ENCODE results near the genes KLRD1, MAGOHB, STYK1, TAS2R10, PRR4, TAS2R20, TAS2R19 and TAS2R30.

DNA sequence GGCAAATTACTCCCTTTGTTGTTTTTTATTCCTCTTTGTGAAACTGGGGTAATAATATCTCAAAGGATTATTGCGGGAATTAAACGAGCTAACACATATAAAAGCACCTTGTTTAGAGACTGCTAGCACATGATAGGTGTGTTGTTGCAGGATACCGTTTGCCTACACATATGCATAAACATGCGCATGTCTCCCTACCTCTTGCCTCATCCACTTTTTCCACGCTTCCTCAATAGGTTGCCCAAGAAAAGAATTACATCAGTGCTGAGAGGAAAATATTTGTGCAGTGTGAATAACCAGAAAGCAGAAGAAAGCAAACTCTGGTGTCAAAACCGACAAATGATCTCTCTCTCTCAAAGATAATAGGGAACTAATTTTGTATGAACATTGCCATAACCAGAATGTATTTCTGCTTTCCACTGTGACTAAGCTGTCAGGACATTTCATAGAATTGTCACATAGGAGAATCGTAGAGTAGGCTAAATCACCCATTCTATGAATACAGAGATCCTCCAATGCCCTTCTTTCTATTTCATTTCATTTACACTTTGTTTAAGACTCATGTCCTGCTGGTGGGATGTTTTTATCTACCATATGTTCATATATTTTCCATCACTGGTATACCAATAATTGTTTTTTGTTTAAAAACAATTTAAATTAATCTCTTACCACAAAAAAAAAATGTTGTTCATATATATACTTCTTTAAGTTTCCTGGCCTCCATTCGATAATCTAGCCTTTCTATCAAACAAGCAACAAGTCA is 1.2 kb downstream of the CLEC7A start:
- RRBS: no CpG with 5 or more reads among the region's 8 CpGs

GRCh38 chr12:10130963-10131595 is 1.1 kb upstream of the CLEC7A start:
- RRBS: no CpG with 5 or more reads among the region's 2 CpGs

GRCh38 chr12:10223125-10223862 is 10.6 kb downstream of the GABARAPL1 start:
- RRBS: no CpG with 5 or more reads among the region's 7 CpGs

DNA sequence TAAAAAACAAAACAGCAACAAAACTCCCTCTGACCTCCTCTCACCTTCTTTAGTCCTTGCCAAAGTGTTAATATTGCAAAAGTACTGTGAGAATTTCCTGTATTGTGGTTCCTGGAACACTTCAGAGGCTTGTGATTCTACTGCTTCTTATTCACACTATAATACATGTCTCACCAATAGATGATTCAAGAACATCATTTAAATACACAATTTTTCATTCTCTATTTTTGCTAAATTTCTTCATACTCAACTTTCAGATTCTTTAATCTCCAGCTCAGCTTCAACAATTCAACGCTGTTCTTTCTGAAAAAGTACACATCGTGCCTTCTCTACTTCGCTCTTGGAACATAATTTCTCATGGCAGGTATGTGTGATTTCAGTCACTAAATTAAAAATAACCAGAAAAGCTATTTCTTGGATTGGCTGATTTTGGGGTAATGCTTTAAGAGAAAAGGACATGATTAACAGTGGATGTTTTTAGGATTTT is at the start of gene KLRD1:
Gene KLRD1, plus strand, starts transcription at position 150 of the 487 bp plus-strand sequence.
- RRBS: no CpG with 5 or more reads among the region's 3 CpGs

DNA sequence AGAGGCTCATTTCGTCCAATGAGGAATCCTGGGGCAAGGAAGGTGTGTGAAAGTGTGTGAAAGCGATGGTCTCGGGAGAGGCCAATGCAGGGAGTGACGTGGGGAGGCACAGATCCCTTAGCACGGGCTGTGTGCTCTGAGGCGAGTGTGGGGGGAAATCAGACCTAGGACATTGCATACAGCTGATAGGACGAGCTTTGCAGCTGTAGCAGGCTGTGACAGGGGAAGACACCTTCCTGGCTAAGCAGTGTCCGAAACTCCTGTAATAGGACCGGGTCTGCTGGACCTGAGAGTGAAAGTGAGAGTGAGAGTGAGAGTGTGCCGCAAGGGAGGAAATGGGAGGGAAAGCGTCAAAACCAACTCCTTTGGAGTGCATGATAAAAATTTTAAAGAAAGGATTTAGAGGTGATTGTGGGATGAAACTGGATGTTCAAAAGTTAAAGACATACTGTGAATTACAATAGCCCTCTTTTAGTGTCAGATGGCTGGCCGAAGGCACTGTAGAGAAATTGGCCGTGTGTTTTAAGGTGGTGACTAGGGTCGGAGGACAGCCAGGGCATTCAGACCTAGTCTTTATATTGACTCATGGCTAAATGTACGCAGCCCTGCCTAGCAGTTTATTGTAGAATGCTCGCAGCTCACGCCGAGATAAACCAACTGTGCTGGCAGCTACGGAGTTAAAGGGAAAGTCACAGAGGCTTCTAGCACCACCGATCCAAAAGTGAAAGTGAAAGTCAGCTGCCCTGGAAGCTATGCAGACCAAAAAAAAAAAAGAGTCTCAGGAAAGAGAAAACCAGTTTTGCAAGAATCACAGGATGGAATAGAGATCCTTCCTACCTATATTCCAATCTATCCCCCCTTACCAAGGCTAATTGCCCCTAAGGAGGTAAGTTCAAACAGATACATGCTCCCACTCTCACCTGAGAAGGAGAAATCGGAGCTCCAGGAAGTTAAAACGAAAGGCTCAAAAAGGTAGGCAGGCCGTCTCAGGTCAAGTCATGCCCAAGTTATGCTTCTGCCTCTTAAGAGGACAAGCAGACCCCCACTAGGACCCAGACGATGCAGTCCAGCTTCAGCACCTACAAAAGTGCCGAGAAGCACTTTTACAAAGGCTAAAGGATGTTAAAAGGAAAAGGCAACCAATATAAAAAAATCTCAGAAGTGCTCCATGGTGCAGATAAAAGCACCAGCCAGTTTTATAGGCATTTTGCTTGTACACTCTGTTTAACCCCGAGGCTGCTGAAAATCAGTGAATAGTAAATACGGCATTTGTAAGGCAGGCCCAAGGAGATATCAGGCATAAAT is 25.0 kb downstream of the KLRK1 start:
- RRBS: no CpG with 5 or more reads among the region's 27 CpGs

DNA sequence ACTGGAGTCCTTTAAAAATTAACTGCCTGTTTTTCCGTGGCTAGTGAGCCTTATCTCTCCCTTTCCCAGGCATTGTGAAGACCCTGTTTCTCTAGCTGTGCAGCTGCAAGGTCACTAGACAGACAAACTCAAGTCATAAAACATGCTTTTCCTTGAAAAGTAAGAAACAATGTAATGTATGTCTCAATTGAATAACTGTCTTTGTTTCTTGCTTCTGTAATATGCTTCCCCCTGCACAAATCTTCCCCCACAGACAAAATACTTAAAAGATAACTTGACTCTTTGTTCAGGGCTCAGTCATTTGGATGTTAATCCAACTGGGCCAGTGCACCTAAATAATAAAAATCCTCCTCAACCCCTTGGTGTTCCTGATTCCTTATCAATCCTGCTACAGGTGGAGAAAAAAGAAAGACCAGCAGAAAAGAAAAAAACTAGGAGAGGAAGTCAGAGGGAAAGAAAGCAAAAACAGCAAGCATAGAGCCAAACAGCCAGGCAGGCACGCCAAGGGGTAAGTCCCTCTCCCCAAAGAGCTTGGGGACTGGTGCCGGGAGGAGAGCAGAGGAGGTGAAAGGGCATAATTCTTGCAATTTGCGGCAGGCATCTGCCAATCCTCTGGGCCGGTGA is 21.7 kb downstream of the KLRK1 start:
- RRBS: no CpG with 5 or more reads among the region's 5 CpGs

DNA sequence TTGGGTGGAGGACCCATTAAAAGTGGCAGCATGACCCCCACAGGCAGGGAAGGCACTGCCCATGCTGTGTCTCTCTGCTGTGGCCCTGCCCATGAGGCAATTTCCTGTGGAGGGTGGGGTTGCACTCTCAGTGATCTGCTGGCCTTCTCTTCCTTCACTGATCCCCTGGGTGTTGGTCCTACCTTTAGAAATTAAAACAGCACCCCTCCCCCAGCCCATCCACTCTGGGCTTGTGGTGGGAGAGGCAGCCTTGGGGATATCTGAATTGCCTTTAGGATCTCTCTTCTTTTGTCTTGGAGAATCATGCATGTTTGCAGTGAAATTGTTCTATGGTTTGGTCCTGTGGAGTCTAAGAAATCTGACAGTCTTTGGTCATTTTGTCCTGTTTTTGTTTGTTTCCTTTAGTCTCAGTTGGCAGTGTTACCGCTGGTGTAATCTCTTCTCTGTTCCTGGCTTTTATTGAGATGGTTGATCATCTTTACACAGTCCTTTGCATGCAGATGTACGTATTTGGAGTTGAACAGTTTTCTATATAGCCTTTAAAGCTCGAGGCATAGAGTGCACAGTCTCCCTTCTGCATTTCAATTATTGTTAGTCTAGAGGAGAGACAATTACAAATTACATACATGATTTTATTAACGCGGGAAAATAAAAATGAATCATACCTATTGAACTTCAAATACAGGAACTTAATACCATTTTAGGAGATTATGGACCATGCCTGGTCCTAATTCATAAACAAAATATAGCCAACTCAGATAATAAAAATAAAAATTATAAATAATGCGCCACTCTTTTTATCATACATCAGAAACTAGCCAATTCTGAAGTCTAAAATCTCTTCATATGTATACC is 17.0 kb downstream of the KLRK1 start:
- RRBS: no CpG with 5 or more reads among the region's 6 CpGs

- RRBS: no CpG with 5 or more reads among the region's 3 CpGs
These were observed 53.5 kb downstream of the EIF2S3B start for GRCh38 chr12:10559044-10559665.

GRCh38 chr12:10612579-10613798 is at the start of gene MAGOHB:
TSS of gene MAGOHB (minus strand) at chr12:10613609.
- RRBS: 1% methylated on average over 8 of the region's 50 CpGs

DNA sequence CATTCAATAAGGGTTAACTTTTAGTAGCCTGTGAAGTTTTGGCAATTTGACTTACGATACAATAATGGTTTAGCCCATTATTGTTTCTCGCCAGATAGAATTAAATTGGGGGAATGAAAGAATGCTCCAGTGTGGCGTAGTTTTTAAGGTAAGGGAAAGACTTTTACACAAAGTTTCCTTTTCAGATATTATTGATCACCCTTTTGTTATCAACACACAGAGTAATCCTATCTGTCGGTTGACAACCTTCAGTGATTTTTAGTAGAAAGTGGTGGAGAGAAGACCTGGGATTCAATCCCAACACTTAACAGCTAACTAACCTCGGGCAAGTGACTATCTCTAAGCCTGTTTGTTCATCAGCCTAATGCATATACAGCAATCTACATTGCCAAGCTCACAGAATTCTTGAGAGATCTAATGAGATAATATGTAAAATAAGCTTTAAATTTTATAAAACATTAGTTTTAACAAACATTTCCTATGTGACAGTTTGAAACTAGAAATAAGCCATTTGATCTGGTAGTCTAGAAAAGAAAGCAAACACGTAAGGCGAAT is 845 bp upstream of the MAGOHB start:
- RRBS: no CpG with 5 or more reads among the region's 7 CpGs

DNA sequence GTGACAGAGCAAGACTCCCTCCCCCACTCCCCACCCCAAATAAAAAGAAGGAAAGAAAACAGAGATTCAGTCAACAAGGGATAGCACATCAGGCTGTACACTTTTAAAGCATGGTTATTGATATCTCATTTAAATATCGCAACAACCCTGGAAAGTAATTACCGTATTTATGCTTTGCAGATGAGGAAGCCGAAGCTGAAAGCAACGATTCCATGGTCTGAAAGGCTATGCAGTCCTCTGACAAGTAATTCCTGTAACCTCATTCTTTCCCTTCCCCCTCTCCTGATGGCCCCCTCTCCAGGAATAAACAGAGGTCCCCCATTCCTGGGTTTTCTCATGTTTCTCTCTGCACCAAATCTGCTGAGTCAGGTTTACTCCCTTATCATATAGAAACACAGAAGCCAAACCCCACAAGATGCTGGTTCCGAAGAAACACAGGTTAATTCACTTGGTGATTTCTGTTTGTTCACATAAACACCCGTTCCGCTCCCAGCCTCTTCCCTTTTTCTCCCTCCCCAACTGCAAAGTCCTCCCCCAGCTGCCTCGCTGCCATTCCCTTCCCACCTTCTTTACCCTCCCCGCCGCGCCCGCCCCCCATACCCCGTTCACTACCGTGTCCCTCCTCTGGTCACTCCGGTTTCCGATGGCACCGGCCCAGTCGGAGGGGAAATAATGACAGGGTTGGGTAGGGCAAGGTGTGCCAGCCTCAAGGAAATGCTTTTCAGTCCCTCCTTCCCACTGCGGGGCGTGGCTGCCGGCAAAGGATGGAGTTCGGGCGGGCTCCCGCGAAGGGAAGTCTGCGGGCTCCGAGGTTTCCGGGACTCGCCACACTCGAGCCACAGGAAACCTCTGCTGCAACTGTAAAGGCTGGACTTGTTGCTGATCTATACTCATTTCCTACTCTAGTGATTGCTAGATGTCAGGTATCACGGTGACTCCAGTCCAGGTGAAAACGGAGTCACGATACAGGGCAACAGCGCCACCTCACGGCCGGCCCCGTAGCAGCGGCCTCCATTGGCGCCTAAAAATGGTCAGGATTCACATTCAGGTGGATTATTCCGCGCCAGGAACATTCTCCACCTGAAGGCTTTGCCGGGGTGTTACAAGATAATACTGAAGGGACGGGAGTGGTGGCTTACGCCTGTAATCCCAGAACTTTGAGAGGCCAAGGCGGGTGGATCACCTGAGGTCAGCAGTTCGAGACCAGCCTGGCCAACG is at the start of gene STYK1:
Gene STYK1, minus strand, starts transcription at position 699 of the 1,218 bp plus-strand sequence.
- RRBS: 1% methylated on average over 8 of the region's 47 CpGs

DNA sequence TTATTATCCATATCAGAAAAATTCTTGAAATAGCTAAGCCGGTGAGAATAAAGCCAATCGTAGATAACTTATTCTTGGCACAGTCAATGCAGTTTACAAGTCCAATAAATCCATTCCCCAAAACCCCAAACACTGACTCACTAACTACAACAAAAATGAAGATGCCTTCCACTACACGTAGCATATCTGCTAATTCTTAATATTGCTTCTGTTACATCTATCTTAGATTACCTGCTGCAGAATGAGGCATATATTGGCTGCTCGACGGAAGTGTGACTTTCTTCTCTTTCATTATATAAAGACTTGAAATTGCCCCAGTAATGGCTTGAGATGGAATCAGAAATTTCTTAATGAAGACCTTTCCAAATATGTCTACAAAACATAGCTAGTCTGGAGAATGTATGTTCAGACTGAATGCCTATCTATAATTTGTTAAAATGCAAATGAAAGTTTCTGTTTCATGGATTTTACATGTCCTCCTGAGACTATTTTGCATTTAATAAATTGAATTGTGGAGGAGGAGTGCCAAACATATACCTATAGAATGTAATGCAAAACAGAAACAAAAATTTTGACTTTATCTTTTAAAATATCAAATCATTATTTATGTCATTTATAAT is at the start of gene TAS2R10:
Gene TAS2R10, minus strand, starts transcription at position 273 of the 620 bp plus-strand sequence.
- RRBS: 20% methylated on average over 1 of the region's 5 CpGs

- RRBS: no CpG with 5 or more reads among the region's 3 CpGs
These were observed at the start of gene PRR4 for GRCh38 chr12:10849141-10849730. TSS of gene PRR4 (minus strand) at chr12:10849475.

- RRBS: no CpG with 5 or more reads among the region's 1 CpG
These were observed 4.2 kb upstream of the PRH2 start for GRCh38 chr12:10924819-10925341.

DNA sequence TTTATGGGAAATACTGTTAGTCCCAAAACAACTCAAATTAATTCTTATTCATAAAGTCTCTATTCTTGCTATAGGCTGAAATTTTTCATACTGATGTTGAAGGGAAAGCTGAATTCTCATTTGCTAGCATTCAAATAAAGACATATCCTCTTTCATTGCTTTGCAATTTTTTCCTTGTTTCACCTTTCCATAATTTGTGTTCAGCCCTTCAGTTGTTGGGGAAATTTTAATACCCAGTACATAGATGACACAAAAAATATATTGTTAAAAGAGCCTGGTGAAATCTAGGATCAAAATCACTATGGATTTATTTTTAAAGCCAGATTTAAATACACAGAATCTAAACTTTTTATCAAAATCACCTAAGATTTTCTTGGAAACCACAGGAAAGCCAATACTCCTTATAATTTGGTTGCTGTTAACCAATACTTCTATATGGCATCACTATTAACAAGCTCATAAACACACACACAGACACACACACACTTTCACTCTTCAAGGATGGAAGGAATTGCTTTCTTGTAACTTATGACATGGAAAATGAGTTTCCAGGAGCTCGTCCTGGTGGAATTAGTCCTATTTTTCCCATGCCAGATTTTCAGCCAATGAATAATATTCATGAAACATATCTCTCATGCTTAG is at the start of gene TAS2R20:
Gene TAS2R20, minus strand, starts transcription at position 237 of the 642 bp plus-strand sequence.
- RRBS: no CpG with 5 or more reads among the region's 1 CpG

- RRBS: no CpG with 5 or more reads among the region's 2 CpGs
These were observed 2.9 kb upstream of the TAS2R20 start for GRCh38 chr12:11001004-11001464.

DNA sequence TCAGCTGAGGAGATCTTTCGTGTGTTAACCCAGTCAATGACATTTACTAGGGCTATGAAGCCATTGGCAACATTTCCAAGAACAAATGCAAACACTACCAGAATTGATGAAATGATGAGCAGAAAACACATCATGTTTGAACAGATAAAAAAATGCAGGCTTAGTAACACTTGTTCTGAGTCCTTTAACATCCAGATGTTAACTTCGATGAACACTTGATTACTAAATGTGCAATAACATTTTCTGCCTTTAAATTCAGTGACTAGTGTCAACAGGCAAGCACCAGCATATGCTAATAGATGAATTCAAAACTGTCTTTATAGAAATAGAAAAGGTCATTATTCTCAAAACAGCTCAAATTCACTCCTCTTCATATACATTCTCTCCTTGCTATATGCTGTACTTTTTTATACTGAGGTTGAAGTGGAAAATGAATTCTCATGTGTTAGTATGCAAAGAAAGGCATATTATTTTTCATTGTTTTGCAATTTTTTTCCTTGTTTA is at the start of gene TAS2R19:
Gene TAS2R19, minus strand, starts transcription at position 183 of the 504 bp plus-strand sequence.
- RRBS: no CpG with 5 or more reads among the region's 2 CpGs

DNA sequence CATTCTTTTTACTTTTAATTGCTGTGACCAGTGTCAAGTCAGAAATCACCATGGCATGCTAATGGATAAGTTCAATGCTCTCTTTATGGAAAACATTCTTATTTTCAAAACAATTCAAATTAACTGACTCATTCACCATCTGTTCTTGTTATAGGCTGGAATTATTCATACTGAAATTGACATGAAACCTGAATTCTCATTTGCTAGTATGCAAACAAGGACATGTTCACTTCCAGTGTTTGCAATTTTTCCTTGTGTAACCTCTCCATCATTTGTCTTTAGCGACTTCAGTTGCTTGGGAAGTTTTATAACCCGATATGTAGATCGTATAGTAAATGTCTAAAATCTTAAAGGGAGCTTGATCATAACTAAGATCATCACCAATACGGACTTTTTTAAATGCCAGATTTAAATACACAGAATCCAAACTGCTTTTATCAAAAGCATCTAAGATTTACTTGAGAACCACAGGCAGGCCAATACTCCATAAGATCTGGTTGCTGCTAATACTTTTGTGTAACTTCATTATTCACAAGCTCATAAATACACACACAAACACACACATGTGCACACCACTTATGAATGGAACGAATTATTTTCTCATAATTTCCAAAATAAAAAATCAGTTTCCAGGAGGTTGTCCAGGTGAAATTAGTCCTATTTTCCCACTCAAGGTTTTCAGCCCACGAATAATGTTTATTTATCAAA is at the start of gene TAS2R30:
Gene TAS2R30, minus strand, starts transcription at position 286 of the 708 bp plus-strand sequence.
- RRBS: no CpG with 5 or more reads among the region's 6 CpGs

GRCh38 chr12:11547802-11548152 is 101.7 kb upstream of the ETV6 start:
- RRBS: no CpG with 5 or more reads among the region's 9 CpGs

Measured in cardiac fibroblast (primary cell).